Parietal lobe (tissue), 2 donors: ENCODE results near the gene IRAK3.

DNA sequence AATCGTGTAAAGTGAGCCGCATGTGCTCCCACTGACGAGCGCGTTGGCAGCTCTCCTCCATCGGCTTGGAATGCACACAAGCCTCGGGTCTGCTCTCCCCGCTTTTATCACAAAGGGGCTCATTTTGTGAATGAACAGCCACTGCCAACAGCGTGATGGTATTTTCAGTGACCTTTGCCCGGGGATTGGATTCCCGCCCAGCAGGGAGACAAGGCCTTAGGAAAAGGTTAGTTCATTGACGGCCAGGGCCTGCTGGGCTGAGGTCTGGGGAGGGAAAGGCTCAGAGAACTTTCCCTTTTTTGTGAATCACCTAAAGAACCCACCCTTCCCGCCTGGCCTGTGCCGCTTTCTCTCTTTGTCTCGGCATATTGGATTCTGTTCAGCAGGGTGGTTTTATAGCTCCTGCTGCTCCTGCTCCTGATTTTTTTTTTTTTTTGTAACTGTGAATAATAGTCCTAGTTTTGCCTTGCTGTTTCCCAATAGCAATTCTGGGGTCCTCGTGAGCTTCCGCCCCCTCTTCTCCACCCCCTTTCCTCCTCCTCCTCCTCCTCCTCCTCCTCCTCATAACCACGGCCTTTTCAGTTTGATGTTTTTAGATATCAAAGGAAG, 232.3 kb downstream of the MSRB3 start:
- RAMPAGE, long total RNA, result no peak

DNA sequence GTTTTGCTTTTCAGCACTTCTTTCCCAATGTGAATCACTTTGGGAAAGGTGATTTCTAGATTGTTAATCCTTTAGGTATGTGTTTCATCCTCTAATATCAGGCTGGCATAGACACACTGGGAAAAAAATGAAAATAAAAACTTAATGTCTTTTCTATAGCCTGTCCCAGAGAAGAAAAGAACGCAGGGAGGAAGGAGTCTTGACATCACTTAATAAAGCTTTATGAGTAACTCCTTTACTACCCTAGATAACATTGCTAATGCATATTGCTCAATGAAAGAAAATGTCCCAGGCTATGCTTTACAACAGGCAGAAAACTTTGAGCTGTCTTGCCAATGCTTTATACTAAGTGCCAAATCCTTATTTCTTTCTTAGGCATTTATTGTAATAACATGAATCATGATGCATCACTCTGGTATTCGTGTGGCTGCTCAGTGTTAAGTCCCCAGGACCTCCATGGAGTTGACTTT, 258.2 kb downstream of the MSRB3 start:
- RAMPAGE, long total RNA, result no peak

DNA sequence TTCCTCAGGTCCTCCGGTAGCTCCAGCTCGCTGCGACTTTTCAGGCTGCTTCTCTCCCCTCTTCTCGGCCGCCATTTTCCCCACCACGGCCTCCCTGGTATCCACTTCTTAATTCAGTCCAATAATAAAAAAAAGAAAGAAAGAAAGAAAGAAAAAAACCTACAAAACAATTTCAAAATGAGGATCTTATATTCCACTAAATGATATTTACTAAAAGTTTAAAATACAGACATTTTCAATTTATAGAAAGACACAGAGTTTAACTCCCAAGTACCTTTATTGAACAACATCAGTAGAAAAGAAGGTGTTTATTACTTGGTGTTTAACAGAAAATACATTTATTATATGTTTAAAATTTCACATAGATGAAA, 177.9 kb upstream of the HMGA2 start:
- RAMPAGE, long total RNA, result no peak

DNA sequence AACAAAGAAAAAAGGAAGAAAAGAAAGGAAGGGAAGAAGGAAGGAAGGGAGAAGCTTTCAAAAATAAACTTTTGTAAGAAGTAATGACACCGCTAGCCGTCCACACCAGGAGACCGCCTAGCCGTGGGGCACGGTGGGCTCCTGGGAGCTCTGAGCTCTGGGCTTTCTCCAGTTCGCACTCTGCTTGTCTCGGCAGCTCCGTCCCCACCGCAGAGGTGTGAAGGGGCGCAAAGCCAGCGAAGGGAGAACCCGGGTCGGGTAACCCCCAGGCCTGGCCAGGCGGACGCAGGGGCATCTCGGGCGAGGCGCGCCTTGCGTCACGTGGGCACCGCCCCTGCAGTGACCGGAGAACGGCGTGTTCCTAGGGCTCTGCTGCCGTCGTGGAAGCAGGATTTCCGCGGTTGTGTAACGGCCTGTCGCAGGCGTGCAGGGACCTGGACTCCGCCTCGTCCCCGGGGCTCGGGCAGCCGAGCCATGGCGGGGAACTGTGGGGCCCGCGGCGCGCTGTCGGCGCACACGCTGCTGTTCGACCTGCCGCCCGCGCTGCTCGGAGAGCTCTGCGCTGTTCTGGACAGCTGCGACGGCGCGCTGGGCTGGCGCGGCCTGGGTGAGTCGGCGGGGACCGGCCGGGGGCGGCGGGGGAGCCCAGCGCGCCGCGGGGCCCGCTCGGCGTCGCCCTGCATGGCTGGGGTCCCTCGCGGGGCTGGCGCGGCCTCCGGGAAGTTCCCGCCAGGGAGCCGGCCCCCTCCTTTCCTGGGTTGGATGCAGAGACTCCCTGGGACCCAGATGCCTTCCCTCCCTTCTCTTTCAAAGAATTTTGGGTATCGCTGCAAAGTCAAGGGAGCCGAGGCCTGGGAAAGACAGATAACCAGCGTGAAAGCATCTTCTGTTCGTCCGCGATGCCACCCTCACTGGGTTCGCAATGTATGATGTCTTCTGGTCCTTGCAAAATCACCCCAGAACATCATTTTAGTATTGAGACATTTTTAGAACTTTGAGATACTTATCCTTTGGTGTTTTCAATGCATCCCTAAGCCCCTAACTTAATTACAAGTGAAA, at the start of gene IRAK3:
IRAK3 (plus strand) TSS at position 389 of the 1,059 bp plus-strand sequence.
- RAMPAGE, long total RNA, result no peak

DNA sequence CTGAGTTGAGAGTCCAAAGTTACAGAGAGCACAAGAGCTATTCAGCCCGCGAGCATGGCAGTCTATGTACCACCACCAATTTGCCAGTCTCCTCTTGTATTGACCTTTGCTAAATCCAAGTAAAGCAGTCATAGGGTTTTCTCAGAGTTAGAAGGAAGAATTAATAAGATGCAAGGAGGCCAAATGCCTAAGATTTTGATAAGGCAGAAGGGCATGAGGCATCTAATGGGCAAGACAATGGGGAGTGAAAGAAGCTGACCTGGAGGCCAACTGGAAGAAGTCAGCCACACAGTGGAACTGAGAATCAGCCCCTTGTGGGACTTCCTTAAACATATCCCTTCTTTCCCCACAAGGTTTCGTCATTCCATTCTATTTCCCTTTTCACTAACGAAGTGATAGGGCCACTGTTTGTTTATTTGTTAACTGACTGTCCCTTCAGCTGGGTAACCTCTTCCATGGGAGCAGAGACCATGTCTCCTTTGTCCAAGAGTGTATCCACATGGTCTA, 86.1 kb downstream of the HELB start:
- RAMPAGE, long total RNA, result no peak

DNA sequence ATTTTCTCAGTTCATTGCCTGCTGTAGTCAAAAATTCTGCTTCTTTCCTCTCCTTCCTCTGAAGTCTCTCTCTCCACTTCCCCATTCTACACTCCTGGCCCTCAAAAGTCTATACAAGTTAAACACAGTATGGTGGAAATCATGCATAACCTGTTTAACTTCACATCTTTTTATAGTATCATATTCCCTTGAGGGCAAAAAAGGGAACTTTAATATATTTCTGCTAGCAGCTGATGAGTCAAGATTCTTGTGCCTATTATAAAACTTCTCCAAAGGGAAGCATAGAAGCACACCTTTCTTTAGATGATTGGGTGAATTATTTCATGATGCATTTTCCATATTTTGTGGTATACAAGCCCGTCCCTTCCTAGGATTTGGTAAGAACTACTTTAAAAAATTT, 16.6 kb downstream of the GRIP1 start:
- RAMPAGE, long total RNA, result no peak

GRCh38 chr12:67290580-67290916, 21.4 kb downstream of the CAND1 start:
- RAMPAGE, long total RNA, result no peak

DNA sequence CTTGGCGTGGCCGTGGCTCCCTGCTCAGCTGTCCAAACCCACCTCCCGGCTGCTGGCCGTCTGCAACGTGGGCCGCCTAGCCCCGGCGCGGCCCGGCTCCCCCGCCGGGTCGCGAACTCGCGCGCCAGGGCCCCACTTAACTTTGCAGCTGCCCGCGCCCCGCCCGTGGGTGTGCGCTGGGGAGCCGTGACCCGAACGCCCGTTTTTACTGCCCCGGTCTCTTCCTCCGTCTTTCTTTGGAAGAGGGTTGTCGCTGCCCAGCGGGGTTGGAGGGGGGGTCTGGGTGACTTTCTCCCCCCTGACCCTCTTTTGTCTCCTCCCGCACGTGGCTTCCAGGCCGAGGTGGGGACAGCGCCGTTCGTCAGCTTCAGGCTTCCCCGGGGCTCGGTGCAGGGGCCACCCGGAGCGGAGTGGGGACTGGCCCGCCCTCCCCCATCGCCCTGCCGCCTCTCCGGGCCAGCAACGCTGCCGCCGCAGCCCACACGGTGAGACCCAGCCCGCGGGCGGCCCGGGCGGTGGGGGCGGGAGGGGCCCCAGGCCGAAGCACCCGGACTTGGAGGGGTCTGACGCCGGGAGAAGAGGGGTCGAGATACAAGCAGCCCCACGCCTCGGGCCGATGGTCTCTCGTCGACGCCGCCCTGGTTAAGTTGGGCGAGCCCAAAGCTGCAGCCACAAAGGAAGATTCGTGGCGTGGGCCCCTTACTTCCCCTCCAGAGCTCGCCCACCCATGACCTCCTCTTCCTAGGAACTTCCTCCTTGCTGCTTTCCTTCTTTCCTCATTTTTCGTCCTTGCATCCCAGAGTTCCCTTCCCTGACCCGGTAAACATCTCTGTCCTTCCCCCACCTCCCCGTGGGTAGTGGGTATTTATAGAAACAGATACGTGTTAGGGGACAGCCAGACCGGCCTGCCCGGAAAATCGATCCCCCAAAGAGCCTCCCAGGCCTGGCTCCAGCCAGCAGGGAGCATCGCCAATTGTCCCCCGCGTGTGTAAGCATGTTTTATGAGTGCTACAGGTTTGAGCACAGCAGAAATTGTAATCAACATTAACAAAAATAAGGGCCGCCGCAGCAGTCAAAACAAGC, 1.3 kb downstream of the DYRK2 start:
- RAMPAGE, long total RNA, result no peak

GRCh38 chr12:67693785-67694513, 45.4 kb downstream of the DYRK2 start:
- RAMPAGE, long total RNA, result no peak

DNA sequence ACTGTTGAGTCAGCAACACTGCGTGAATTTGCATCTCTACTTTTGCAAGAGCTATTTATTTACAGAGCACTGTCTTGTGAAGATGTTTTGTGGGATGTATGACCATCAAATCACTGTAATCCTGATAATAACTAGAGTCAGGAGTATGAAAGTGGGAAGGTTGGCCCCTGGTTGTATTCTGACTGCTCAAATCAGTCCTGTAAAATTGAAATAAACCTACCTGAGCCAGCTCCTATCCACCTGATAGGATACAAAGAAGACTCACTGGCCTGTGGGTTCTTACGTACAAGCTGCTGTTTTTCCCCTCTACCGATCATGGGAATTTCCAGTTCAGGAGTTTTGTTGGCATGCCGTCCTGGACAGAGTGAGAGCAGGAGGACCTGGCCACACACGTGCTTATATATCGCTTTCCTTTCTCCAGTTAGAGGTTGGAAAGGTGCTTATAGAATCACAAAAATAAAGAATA, 127.4 kb downstream of the IFNG start:
- RAMPAGE, long total RNA, result no peak

DNA sequence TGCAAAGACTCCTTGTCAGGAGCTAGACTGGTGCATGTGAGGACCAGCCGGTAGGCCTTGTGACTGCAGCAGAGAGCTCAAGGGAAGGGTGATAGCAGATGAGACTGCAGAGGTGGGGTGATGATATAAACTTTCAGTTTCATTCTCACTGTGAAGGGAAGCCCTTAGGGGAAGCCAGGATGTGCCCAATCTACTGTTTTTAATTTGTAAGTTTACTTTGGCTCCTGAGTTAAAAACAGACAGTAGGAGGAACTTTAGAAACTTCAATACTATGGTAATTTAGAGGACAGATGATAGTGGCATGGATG, 12.4 kb downstream of the IL22 start:
- RAMPAGE, long total RNA, result no peak

DNA sequence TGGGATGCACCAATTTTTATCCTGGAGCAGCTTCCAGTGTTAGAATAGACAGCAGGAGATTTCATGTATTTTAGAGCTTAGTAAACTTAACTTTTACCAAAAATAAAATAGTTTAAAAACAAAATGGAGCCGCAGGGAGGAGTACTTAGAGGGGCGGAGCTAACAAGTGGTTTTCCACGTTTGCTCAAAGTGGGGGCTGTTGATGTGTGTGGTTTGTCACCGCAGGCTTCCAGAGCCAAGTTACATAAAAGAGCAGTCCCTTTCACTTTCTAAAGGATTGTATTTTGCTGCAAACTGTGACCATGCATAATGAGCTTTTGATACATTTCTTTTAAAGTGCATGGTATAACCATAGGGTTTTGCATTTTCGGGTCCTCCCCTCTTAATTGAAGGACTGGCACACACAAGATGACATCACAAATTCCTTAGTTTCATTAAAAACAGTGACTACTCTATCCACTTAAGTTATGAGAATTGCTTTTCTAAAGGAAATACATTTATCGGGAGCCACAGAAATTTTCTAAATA, 71.5 kb upstream of the RAP1B start:
- RAMPAGE, long total RNA, result no peak

DNA sequence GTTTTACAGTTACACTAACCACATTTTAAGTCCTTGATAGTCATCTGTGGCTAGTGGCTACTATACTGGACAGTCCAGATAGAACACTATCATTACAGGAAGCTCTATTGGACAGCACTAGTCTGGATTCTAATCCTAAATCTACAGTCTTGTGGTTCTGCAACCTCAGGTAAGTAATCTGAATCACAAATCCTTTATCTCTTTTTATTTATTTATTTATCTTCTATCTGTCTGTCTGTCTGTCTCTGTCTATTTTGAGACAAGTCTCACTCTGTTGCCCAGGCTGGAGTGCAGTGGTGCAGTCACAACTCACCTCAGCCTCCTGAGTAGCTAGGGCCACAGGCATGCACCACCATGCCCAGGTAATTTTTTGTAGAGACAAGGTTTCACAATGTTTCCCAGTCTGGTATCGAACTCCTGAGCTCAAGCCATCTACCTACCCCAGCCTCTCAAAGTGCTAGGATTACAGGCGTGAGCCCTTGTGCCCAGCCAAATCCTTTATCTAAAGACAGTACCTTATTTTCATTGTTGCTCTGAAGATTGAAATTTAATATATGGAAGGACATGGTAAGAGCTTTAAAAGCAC, 18.2 kb downstream of the RAP1B start:
- RAMPAGE, long total RNA, result no peak

GRCh38 chr12:68784070-68784506, 23.9 kb upstream of the MDM2 start:
- RAMPAGE, long total RNA, result no peak

DNA sequence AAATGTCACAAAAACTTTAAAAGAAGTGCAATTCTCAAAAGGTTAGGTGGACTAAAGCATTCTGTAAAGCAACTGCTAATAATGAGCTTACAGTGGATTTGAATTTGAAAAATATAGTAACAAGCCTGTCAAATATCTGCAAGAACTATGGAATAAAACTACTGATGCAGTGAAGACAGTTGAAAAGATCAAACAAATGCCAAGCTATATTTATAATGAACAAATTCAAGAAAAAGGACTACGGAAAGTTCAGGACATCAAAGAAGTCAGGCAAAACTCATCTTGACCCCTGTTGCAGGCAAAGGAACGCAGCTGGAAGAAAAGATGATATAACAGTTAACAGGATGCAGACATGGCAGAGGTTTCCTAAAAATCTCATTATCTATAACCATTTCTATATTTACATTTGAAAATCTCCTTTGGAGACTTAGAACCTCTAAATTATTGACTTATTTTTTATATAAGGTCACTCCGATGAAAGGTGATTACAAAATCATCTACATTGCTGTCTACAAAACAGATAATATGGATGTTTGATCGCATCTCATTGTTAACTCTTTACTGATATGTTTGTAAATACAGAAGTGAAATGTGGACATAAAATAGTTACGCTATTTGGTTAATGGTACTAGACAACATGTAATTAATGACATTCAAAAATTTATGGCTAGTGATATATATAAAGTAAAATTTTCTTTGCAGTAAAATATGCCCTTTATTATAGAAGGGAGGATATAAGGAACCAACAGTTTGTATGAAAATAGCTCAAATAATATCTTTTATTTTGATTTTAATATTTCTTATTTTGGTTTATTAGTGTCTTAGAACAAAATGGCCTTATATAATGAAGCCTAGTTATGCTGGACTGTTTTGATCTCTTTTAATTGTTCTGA, 34.3 kb downstream of the MDM2 start:
- RAMPAGE, long total RNA, result no peak

DNA sequence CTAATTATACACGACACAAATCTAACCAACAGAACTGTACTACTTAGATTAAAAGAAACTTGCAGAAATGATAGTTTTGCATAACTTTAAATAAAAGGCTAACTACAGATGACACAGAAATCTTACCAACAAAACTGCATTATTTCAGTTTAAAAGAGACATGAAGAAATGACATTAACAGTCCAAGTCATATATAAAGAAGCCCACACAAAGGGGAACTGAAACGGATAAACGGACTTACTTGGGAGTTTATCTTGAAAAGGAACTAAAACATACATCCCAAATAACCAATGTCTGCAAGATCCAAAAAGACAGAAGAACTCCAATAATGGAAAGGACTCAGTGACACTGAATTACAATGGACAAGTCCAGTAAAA, 868 bp downstream of the CPM start:
- RAMPAGE, long total RNA, result no peak

DNA sequence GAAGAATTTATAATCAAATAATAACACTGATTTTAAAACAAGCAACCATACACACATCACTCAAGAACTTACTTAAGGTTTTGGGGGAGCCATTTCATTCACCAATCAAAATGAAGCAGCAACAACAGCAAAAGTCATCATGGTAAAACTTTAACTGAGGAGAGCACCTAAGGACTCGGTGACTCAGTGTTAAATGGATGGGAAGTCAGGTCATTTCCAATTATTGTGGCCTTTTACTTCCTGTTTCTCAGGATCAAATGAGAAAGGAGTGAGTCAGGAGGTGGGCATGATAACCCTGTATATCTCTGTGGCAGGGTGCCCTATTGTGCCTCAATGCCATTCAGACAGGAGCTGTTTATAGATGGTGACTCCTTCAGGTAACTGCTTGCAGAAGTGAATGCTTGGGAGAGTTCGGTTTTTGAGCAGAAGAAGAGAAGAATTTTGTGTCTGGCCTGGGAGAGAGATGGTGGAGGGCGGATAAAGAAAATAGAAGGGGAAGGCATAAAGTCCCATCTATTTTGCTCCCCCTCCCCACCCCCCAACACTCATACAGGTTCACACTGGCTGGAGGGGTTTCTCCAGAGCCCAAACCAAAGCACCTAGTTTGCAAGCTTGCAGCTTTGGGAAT, 135.5 kb upstream of the CPM start:
- RAMPAGE, long total RNA, result no peak

- RAMPAGE, long total RNA, result no peak
Observed at GRCh38 chr12:69101691-69102095, 137.7 kb upstream of the CPSF6 start.

- RAMPAGE, long total RNA, result no peak
Observed at GRCh38 chr12:69330518-69331683, 17.3 kb upstream of the LYZ start.

DNA sequence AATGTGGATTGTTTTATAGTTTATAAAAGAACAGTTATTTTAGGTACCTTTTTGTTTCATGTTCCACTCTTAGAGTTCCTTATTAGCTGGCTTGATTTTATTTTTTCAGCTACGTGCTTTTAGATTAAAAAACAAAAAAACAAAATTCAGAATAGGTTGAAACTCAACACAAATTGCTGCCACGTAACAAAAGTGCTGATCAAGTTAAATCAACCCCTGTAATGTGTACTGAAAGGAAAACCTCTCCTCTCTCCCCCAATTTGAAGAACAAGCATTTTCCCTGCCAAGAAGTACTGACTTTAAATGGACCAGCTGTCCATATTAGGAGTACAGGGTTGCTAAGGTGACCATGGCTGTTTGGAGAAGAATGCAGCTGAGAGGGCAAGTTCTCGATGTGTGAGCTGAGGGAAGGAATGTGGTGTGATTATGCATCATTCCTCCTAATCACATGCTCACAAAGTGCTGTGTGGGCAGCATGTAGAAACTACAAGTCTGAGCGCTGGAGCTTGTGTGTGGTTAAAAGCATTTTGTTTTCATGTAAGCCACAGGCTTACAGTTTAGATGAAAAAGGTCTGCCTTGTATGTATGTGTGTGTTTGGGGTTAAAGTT, 50.9 kb upstream of the CCT2 start:
- RAMPAGE, long total RNA, result no peak